HepG2 (cell line): ENCODE results near the genes KRT20, KRTAP1-4, KRTAP2-4 and KRT14.

DNA sequence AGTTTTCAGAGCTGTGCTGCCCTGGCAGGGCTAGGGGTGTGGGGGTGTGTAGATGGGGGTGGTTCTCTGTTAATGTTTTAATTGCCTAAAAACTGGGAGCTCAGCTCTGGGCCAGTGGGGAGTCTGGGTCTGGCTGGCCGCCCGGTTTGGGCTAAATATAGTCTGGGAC lies 12.9 kb downstream of the RARA start:
- RRBS, 2 experiments, result no CpG with 5 or more reads among the region's 2 CpGs
CAGE:
- cytosol, long polyA minus RNA, result no peak
- cytosol, long polyA plus RNA, result no peak
- long polyA plus RNA, result no peak
- nucleus, long polyA minus RNA, result no peak
- nucleus, long polyA plus RNA, result no peak

DNA sequence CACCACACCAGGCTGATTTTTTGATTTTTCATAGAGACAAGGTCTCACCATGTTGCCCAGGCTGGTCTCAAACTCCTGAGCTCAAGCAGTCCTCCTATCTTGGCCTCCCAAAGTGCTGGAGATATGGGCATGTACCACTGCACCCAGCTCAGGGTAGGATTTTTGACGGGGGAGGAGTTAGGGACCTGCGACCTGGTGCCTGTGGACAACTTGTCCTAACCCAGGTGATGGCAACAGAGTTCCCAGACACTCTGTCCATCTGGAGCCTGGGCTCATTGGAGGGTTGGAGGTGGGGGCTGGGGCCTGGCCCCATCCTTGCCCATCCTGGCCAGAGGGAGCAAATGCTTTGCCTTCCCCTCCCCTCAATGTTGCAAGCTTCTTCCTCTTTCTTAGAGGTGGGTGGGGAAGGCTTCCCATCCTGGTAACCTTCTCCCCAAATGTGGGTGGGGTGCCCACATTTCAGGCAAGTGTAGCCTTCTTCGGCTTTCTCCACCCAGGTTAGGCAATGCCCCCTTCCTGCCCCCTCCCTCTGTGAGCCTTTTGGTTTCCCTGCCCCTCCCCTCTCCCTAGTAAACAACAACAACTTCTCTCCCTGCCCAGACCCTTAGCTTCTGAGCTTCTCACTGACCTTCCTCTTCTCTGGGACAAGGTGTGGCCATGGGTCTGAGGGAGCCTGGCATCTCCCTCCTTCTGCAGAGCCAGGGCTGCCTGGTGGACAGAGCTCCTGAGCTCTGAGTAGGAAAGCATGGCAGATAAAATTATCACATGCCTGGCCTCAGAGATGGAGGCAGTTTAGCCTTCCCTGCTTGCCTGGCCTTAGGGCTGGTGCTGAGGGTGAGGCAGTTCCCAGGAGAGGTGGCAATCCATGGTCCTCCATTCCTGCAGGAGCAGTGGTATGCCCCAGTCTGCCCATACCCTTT lies 25.1 kb downstream of the RARA start:
- RRBS, 2 experiments, result no CpG with 5 or more reads among the region's 3 CpGs
CAGE:
- cytosol, long polyA minus RNA, result no peak
- cytosol, long polyA plus RNA, result no peak
- long polyA plus RNA, result no peak
- nucleus, long polyA minus RNA, result no peak
- nucleus, long polyA plus RNA, result no peak

DNA sequence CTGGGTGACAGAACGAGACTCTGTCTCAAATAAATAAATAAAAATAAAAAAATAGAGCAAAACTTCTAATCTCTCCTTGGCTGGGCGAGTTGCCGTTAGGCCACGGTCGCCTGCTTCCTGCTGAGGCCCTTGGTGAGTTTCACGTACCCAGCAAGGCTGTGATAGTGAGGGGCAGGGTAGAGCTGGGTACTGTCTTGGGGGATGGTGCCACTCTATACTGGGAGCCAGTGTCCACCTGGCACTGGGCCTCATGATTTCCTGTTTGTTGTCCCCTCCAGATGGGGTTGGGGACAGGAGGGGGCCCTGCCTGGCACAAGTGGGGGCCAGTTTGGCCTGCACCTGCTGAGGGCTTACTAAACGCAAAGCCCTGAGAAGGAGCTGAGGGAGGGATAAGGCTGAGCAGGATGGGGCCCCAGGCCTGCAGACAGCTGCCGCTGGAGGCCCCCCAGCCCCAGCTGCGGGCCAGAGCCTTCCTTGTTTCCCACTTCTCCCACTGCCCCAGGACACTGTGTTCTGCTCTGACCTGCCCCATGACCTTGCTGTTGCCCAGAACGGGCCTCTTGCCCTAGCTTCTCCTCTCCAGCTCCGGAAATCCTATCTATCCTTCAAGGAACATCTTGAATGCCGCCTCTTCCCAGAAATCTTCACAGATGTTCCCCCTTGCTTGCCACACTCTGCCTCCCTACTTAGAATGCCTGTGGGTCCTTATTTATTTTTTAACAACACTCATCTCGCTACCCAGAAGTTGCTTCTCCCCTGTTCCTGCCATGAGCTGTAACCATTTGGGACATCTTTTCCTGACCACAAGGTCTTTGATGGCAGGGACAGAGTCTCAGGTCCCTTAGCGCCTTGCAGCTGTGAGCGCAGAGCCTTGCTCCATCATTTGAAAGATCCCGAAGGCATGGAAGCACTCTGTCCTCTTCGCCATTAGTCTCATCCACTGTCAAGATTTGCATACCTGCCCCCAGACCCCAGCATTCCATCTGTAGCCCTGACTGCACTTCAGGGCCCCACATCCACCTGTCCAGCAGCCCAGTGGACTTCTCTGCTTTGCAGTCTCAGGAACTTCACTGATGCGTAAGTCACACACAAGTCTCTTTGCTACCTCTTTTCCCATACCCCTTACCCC lies 25.2 kb downstream of the GJD3 start:
- RRBS, 2 experiments, result no CpG with 5 or more reads among the region's 18 CpGs
CAGE:
- cytosol, long polyA minus RNA, result no peak
- cytosol, long polyA plus RNA, result no peak
- long polyA plus RNA, result no peak
- nucleus, long polyA minus RNA, result no peak
- nucleus, long polyA plus RNA, result no peak

GRCh38 chr17:40345038-40346030 lies 19.2 kb downstream of the GJD3 start:
- RRBS, 2 experiments, result 2% methylated on average over 11 of the region's 48 CpGs
CAGE:
- cytosol, long polyA minus RNA, result no peak
- cytosol, long polyA plus RNA, result no peak
- long polyA plus RNA, result no peak
- nucleus, long polyA minus RNA, result no peak
- nucleus, long polyA plus RNA, result no peak

GRCh38 chr17:40363139-40364240 lies 1.0 kb downstream of the GJD3 start:
- RRBS, 2 experiments, result 47 to 52% methylated on average over 29 to 32 of the region's 109 CpGs
CAGE:
- cytosol, long polyA minus RNA, result no peak
- cytosol, long polyA plus RNA, result no peak
- long polyA plus RNA, result no peak
- nucleus, long polyA minus RNA, result no peak
- nucleus, long polyA plus RNA, result no peak

GRCh38 chr17:40446648-40447729 lies 3.7 kb downstream of the IGFBP4 start:
- RRBS, 2 experiments, result no CpG with 5 or more reads among the region's 15 CpGs
CAGE:
- cytosol, long polyA minus RNA, result no peak
- cytosol, long polyA plus RNA, result no peak
- long polyA plus RNA, result no peak
- nucleus, long polyA minus RNA, result no peak
- nucleus, long polyA plus RNA, result no peak

DNA sequence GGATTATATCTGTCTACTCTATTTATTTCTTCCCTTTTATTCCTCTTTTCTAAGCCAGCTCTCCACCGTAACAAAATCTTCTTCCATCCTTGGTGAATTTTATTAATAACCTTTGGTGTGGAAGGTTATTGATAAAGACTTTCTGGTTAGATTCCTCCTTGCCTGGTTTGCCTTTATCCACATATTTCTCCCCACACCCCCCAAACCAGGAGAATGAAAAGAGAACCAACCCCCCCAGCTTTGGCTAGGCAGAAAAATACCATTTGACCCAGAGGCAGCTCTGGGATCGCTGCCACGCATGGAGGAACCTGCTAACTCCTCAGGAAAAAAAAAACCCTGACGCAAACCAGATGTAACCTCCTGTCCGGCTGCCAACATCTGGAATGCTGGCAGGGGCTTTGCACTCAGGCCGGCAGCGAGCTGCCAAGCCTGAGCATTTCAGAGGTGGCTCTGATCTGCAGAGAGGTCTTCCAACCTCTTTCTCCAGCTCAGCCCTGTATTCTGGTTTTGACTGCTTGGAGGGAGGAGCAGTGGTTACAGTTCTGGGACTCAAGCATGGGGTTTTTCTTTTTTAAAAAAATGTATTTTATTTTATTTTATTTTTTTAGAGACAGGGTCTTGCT lies 8.1 kb downstream of the IGFBP4 start:
- RRBS, 2 experiments, result no CpG with 5 or more reads among the region's 7 CpGs
CAGE:
- cytosol, long polyA minus RNA, result no peak
- cytosol, long polyA plus RNA, result no peak
- long polyA plus RNA, result no peak
- nucleus, long polyA minus RNA, result no peak
- nucleus, long polyA plus RNA, result no peak

- RRBS, 2 experiments, result no CpG with 5 or more reads among the region's 3 CpGs
CAGE:
- cytosol, long polyA minus RNA, result no peak
- cytosol, long polyA plus RNA, result no peak
- long polyA plus RNA, result no peak
- nucleus, long polyA minus RNA, result no peak
- nucleus, long polyA plus RNA, result no peak
These were observed 15.3 kb upstream of the TNS4 start for GRCh38 chr17:40516665-40517239.

GRCh38 chr17:40539767-40540342 lies 25.4 kb downstream of the CCR7 start:
- RRBS, 2 experiments, result no CpG with 5 or more reads among the region's 9 CpGs
CAGE:
- cytosol, long polyA minus RNA, result no peak
- cytosol, long polyA plus RNA, result no peak
- long polyA plus RNA, result no peak
- nucleus, long polyA minus RNA, result no peak
- nucleus, long polyA plus RNA, result no peak

DNA sequence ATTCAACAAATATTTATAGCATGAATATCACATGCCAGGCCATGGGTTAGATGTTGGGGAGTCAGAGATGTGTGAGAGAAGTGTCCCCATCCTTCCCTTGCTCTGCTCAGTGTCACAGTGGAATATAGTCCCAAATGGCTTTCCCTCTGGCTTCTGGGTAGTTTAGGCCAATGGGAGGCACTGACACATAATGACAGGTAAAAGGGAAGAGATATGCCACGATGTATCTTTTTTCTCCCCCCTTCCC lies 379 bp upstream of the CCR7 start:
- RRBS, 2 experiments, result no CpG with 5 or more reads among the region's 1 CpG
CAGE:
- cytosol, long polyA minus RNA, result no peak
- cytosol, long polyA plus RNA, result no peak
- long polyA plus RNA, result no peak
- nucleus, long polyA minus RNA, result no peak
- nucleus, long polyA plus RNA, result no peak

DNA sequence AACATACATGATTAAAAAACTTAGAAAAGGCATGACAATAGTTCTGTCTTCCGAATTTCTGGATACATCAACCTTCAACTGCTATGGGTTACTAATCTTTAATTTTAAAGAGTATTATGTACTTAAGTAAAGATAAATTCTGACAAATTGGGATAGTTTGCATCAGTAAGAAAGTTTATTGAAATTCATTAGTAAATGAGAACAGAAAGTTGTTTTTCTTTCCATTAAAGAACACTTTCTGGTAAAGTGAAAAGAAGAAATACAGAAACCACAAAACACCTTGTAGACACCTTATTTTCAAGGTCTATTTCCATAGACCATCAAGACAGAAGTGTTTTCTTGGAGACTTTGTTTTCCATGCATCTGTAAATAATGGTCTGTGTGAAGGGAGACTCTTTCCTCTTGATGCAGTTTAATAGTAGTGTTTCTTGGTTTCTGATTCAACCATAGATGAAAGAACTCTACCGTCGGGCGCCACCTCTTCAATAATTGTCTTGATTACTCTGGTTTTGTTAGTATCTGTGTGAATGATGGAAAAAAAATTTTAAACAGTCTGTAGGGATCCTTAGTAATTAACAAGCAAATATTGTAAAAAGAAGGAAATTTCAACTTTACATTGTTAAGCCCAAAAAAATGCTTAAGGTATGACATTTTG lies 4.3 kb downstream of the KRT10 start:
- RRBS, 2 experiments, result no CpG with 5 or more reads among the region's 4 CpGs
CAGE:
- cytosol, long polyA minus RNA, result no peak
- cytosol, long polyA plus RNA, result no peak
- long polyA plus RNA, result no peak
- nucleus, long polyA minus RNA, result no peak
- nucleus, long polyA plus RNA, result no peak

DNA sequence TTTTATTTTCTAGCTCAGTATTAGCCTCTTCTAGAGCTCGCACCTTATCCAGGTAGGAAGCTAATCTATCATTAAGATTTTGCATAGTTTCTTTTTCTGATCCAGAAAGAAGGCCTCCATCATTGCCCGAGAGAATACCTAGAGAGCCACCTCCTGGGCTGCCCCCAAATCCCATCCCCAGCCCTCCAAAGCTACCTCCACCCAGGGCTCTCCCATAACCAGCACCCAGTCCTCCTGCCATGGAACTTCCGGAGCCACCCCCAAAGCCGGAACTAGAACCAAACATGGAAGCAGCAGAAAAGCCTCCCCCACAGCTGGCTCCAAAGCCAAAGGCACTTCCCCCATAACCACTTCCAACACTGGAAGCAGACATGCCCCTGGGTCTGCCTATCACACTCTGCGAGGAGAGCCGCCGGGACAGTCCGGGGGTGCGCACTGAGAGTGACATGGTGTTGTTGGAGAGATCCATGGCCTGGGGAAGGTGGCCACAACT lies 259 bp downstream of the KRT12 start:
- RRBS, 2 experiments, result no CpG with 5 or more reads among the region's 9 CpGs
CAGE:
- cytosol, long polyA minus RNA, result no peak
- cytosol, long polyA plus RNA, result start-site peak on the minus strand centred at position 219 of the sequence, 64 bp wide, 13 and 11 reads in 2 replicates
- long polyA plus RNA, result no peak
- nucleus, long polyA minus RNA, result no peak
- nucleus, long polyA plus RNA, result no peak

DNA sequence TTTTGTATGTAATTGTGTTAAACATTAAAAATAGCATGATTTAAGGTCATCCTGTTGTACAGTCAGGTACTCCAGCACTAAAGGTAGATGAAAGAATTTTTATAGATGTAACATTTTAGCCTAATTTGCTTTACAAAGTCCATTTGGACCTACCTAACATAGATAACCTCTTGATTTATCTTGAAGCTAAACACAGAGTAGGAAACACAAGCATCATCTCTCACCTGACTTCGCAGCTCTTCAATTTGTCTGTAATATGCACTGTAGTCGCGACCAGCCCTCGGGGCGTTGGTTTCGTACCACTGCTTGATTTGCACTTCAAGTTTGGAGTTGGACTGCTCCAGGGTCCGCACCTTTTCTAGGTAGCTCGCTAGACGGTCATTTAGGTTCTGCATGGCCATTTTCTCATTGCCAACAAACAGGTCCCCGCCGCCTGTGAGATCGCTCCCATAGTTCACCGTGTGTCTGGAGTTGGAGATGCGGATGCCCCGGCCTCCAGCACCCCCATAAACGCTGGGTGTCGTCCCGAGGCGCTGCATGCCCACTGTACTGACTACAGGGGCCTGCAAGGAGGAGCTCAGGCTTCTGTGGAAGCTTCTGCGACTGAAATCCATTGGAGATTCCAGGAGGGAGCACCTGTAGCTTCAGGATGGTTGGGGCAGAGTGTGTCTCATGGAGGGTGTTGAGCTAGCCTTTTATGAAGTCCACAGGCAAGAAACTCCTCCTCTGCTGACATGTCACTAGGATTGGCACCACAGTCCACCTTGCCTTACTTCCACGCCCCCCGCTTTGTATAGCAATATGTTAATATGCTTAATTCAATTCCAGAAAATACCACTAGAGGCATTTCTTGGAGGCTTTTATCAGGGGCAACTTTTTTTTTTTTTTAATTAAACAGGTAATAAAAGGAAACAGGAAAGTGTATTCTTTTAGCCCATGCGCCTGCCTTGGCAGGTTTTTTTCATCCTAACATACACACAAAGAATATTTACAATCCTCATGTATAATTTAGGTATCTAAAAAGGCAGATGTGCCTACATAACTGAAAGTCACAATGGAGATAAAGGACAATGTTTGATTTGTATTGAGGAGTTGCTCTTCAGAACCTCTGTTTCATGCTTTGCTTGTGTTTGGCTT lies at the start of gene KRT20:
KRT20 (minus strand) TSS at position 671 of the 1,137 bp plus-strand sequence.
- RRBS, 2 experiments, result no CpG with 5 or more reads among the region's 23 CpGs
CAGE:
- cytosol, long polyA minus RNA, result no peak
- cytosol, long polyA plus RNA, result no peak
- long polyA plus RNA, result start-site peak on the minus strand centred at position 671 of the sequence, 9 bp wide, 12 and 35 reads in 2 replicates
- nucleus, long polyA minus RNA, result no peak
- nucleus, long polyA plus RNA, result no peak

GRCh38 chr17:41029890-41030408 lies at the start of gene KRTAP1-4:
TSS of gene KRTAP1-4 (minus strand) at chr17:41030195.
- RRBS, 2 experiments, result no CpG with 5 or more reads among the region's 7 CpGs
CAGE:
- cytosol, long polyA minus RNA, result no peak
- cytosol, long polyA plus RNA, result no peak
- long polyA plus RNA, result no peak
- nucleus, long polyA minus RNA, result no peak
- nucleus, long polyA plus RNA, result no peak

- RRBS, 2 experiments, result no CpG with 5 or more reads among the region's 20 CpGs
CAGE:
- cytosol, long polyA minus RNA, result no peak
- cytosol, long polyA plus RNA, result no peak
- long polyA plus RNA, result no peak
- nucleus, long polyA minus RNA, result no peak
- nucleus, long polyA plus RNA, result no peak
These were observed at the start of gene KRTAP2-4 for GRCh38 chr17:41065642-41066200. TSS of gene KRTAP2-4 (minus strand) at chr17:41065879.

DNA sequence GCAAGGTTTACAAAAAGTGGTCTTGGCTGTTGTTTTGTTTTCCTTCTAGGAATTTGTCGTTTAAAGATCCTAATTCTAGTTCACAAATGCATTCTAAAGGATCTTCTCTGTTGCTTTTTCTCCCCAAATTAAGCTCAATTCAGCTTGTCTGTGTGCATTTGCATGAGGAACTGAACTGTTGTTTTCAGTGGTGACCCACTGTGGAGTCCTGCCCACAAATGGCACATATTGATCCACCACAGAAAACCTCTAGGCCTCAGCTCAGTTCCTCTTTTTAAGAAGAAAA lies 3.7 kb downstream of the KRTAP4-9 start:
- RRBS, 2 experiments, result no CpG with 5 or more reads among the region's 1 CpG
CAGE:
- cytosol, long polyA minus RNA, result no peak
- cytosol, long polyA plus RNA, result no peak
- long polyA plus RNA, result no peak
- nucleus, long polyA minus RNA, result no peak
- nucleus, long polyA plus RNA, result no peak

DNA sequence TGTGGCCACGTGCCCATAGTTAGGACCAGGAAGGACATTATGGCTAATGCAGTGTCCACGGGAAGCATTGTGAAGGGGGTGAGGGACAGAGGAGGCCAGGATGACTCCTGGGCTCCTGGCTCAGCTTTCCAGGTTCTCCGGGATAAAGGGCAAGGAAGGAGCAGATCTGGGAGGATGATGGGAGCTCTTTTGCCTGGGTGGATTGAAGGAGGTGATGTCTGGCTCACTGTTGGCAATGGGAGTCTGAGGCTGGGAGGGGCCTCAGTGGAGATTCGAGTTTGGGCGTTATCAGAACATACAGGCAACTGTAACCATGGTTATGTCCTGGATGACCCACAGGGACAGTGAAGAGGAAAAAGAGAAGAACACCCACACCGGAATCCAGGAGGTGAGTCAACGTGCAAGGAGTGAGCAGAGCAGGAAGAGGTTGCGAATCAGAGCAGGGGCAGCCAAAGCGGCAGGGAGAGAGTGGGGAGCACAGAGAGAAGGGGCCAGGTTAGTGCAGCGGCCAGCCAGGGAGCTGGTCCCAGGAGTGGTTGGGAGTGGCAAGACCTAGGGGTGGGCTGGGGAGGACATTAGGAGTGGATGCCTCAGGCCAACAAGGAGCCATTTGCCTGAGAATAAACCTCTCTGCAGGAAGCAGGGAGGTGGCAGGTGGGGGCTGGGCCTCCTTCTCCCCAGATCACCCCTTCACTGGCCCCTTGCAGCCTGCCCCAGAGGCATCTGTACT lies 5.3 kb downstream of the KRT13 start:
- RRBS, 2 experiments, result no CpG with 5 or more reads among the region's 10 CpGs
CAGE:
- cytosol, long polyA minus RNA, result no peak
- cytosol, long polyA plus RNA, result no peak
- long polyA plus RNA, result no peak
- nucleus, long polyA minus RNA, result no peak
- nucleus, long polyA plus RNA, result no peak

GRCh38 chr17:41502713-41503605 lies 2.5 kb downstream of the KRT13 start:
- RRBS, 2 experiments, result 18% methylated on average over 2 of the region's 23 CpGs
CAGE:
- cytosol, long polyA minus RNA, result no peak
- cytosol, long polyA plus RNA, result no peak
- long polyA plus RNA, result no peak
- nucleus, long polyA minus RNA, result no peak
- nucleus, long polyA plus RNA, result no peak

GRCh38 chr17:41538708-41539126 lies 10.6 kb upstream of the KRT19 start:
- RRBS, 2 experiments, result no CpG with 5 or more reads among the region's 6 CpGs
CAGE:
- cytosol, long polyA minus RNA, result no peak
- cytosol, long polyA plus RNA, result no peak
- long polyA plus RNA, result no peak
- nucleus, long polyA minus RNA, result no peak
- nucleus, long polyA plus RNA, result no peak

- RRBS, 2 experiments, result no CpG with 5 or more reads among the region's 30 CpGs
CAGE:
- cytosol, long polyA minus RNA, result no peak
- cytosol, long polyA plus RNA, result no peak
- long polyA plus RNA, result start-site peak on the minus strand at chr17:41586540-41586690, 6 and 19 reads in 2 replicates
- nucleus, long polyA minus RNA, result no peak
- nucleus, long polyA plus RNA, result no peak
These were observed at the start of gene KRT14 for GRCh38 chr17:41586134-41586974. TSS of gene KRT14 (minus strand) at chr17:41586895.